Left cardiac atrium (tissue), 1 donor: ENCODE measurements around the genes ZSCAN5C, AURKC, TRAPPC2B and ZNF530.

DNA sequence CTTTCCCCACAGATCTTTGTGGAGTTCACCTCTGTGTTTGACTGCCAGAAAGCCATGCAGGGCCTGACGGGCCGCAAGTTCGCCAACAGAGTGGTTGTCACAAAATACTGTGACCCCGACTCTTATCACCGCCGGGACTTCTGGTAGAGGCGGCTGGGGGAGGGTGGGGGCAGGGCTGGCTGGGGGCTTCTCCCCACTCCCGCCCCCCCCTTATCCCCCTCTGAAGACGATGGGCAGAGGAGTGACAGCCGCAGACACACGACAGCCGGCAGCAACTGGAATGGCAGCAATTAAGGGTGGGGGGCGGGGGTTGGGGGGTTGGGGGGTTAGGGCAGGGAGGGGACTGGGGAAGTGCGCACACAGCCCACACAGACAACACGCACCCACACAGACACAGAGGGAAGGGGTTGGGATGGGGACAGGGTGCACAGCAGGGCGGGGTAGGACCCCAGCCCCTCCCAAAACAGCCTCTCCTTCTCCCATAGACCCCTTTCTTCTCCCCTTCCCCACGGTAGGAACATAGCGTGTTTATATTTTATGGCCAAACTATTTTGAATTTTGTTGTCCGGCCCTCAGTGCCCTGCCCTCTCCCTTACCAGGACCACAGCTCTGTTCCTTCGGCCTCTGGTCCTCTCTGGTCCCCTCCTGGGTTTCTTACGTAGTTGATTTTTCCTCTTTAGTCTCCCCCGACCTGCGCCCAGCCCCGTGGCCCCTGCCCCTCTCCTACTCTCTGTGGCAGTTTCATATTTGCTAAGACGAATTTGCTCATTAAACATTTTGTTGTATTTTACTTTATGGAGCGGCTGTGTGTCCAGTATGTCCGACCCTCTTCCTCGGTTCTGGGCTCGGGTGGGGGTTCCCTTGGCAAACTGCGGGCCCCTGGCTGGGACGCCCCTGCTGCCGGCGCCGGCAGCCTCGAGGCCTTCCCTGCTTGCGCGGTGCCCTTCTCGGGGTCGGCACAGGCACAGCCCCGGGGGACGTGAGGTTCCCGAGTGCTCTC is 804 bp upstream of the EPN1 start:
- PRO-cap = no peak

DNA sequence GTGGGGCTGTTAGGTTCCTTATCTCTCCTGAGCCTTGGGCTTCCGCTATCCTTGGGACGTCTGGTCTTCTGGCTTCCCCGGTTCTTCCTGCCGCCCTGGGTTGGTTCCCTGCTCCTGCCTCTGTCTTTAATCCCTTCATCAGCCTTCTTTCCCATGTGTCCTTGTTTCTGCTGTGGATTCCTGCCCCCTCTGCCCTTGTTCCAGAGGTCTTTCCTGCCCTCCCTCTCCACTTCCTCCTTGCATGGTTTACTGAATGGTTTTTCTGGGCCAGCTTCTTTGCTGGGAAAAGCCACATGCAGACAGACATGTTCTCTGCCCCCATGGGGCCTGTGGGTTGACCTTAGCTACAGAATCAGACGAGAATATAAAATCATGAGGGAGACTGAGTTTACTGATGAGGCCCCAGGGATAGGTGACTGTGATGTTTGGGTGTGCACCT is 2.6 kb downstream of the EPN1 start:
- PRO-cap = no peak

DNA sequence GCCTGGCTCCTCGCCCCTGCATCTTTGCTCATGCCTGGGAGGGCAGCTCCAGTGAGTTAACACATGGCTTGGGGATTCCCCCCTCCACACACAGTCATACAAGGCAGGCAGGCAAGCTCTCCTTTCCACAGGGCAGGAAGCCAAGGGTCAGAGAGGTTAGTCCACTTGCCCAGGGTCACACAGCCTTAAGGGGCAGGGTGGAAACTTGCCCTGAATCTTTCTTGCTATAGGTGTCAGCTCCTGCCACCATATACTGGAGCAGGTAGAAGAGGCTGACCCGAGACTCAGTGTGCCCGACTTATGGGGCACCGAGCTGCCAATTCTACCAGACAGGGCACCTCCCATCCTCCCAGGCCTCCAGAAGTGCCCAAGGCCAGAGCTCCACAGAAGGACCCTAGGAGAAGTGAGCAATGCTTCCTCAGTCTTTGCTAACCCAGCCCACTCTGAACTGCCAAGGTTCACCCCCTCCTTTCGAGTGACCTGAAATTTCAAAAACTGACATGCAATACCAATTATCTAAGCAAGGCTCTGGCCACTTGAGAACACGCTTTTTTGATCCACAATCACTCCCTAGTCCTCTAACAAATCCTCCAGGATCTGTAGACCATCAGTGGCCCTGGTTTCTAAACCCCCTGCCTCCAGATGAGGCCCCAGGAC is 35.2 kb downstream of the ZNF787 start:
- PRO-cap = no peak

- PRO-cap = no peak
Observed at GRCh38 chr19:56201914-56202554, at the start of gene ZSCAN5C. Gene ZSCAN5C (plus strand): TSS chr19:56202273.

- PRO-cap = no peak
Observed at GRCh38 chr19:56297348-56297934, 17.2 kb downstream of the ZSCAN5A start.

- PRO-cap = bidirectional peak, plus-strand start at chr19:56404088, minus-strand start at chr19:56404016
Observed at GRCh38 chr19:56403267-56404174, 611 bp upstream of the ZNF583 start.

DNA sequence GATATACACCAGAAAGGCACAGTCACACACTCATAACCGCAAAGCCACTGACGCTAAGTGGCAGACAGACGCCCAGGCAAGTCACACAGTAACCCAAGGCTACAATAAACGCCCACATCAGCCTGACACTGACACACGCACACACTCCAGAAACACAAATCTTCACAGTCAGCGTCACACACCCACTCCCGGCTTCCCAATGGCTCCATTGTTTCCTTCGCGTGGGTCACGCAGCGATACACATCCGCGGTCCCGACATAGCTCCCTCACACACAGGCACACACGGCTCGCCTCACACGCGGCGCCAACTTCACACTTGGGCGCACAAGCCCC is 452 bp downstream of the ZNF667 start:
- PRO-cap = no peak

- PRO-cap = no peak
Observed at GRCh38 chr19:56508309-56508958, 779 bp downstream of the ZNF471 start.

GRCh38 chr19:56566754-56567253 is 464 bp upstream of the ZNF470 start:
- PRO-cap = no peak

- PRO-cap = bidirectional peak, plus-strand start at chr19:56840039, minus-strand start at chr19:56839761
Observed at GRCh38 chr19:56839525-56840221, 853 bp downstream of the PEG3 start.

DNA sequence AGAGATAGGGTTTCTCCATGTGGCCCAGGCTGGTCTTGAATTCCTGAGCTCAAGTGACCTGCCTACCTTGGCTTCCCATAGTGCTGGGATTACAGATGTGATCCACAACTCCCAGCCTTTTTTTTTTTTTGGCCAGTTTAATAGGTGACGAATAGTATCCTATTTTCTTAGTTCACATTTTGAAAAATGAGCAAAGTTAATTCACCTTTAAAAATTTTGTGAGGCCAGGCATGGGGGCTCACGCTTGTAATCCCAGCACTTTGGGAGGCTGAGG is 50.5 kb upstream of the PEG3 start:
- PRO-cap = no peak

DNA sequence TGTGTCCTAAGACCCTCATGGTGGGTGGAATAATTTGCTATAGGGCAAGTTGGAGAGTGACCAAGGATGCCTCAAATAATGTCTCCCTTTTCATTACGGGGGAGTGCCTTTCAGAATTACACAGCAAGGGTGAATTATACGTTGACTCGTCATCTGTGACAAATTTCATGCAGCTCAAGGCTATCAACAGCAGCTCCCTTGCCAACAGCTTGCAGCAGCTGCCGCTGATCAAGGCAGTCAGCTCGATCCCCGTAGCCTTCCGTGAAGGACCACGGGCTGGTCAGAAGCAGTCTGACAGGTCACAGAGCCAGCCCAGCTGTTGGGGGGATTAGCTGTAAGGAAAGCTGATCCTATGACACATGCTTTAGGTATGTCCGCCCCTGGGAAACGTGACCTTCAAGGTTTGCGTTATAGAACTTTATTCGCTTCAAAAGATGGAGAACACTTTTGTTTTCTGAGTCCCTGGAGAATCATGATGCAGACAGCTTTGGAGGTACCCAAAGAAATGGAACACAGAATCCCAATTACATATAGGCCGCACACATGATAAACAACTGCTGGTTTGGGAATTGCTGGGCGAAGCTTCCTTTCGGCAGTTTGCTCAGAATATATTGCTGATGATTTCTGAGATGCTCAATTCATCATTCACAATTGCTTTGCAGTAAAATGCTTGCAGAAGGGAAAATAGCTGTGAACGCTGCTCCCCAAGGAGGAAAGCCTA is 62.7 kb upstream of the USP29 start:
- PRO-cap = no peak

DNA sequence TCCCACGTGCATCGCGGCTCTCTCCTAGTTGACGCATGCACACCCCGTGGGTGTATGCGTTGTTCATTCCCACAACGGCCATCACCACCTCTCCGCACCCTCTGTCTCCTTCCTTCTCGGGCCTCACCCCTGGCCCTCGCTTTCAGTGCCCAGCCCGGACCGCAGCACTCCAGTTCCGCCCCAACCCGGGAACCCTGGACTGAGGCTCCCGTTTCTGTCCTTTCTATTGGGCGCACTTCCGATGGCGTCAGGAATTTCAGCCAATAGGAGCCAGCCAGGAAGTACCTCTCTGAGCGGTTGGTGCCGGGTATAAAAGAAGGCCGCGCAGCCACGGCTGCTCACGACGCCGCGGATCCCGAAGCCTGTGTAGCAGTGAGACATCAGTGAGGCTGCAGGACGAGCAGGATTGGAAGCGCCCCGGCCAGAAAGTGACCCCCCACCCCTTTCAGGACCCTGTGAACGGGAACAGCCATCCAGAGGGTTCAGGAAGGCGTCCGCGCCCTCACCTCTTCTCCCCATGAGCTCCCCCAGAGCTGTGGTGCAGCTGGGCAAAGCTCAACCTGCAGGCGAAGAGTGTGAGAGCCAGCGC is at the start of gene AURKC:
Gene AURKC, plus strand, starts transcription at position 292 of the 589 bp plus-strand sequence.
- PRO-cap = bidirectional peak, plus-strand start at position 341 of the sequence, minus-strand start at position 196 of the sequence

- PRO-cap = no peak
Observed at GRCh38 chr19:57239977-57240290, 498 bp upstream of the ZNF805 start.

GRCh38 chr19:57292199-57292795 is 12.0 kb downstream of the ZNF460 start:
- PRO-cap = no peak

DNA sequence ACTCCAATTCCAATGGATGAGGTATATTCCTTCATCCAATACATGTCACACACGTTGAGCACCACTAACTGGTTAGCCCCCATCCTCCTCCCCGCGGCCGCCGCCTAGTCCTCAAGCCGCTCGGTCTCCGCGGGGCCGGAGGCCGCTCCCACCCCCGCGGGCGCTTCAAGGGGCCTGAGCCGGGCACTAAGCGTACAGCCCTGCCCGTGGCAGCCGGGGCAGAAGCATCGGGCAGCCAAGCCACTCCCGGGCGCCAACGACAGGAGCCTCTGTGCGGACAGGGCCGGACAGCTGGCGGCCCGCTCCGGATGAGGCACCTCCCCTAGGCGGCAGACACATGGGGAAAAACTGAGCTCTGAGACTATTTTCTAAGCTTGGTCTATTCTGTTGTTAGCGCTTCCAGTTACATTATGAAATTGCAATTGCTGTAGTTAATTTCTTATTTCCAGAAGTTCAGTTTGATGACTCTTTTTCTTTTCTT is 2.8 kb upstream of the ZNF543 start:
- PRO-cap = no peak

GRCh38 chr19:57362869-57363732 is at the start of gene TRAPPC2B:
Gene TRAPPC2B (plus strand): TSS chr19:57363551.
- PRO-cap = bidirectional peak, plus-strand start at chr19:57363551, minus-strand start at chr19:57363199

GRCh38 chr19:57390195-57391039 is 763 bp downstream of the ZNF548 start:
- PRO-cap = no peak

- PRO-cap = no peak
Observed at GRCh38 chr19:57577439-57577980, 1.2 kb downstream of the ZNF416 start.

GRCh38 chr19:57599466-57600417 is at the start of gene ZNF530:
Gene ZNF530 (plus strand): TSS chr19:57599885.
- PRO-cap = bidirectional peak, plus-strand start at chr19:57599885, minus-strand start at chr19:57599792